ENCODE measurements around the gene GPX8.

- RRBS = no CpG with 5 or more reads among the region's 7 CpGs
Observed at GRCh38 chr5:43388203-43388845, 23.9 kb downstream of the CCL28 start.

GRCh38 chr5:43497563-43498280 lies 14.1 kb upstream of the TMEM267 start:
- RRBS = no CpG with 5 or more reads among the region's 4 CpGs

DNA sequence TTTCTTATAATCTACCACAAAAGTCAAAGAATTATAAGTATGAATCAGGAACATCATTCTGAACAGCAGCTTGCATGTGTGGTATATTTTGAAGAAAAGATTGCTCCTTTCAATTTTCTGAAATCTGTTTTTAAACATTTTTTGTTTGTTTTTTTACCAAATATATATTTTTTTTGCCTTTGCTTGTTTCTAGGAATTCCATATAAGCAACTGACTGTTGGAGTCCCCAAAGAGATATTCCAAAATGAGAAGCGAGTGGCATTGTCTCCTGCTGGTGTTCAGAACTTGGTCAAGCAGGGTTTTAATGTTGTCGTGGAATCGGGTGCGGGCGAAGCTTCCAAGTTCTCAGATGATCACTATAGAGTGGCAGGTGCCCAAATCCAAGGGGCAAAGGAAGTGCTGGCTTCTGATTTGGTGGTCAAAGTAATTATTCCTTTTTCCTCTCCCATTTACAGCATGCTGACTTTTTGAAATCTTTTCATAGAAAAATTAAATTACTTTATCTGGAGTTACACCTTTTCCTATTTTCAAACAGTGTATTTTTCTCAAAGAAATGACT lies 9.8 kb downstream of the NNT start:
- RRBS = no CpG with 5 or more reads among the region's 5 CpGs

GRCh38 chr5:44539021-44539532 lies 149.9 kb upstream of the FGF10 start:
- RRBS = no CpG with 5 or more reads among the region's 7 CpGs

- RRBS = no CpG with 5 or more reads among the region's 11 CpGs
Observed at GRCh38 chr5:50445132-50445757, 4.2 kb upstream of the EMB start.

GRCh38 chr5:52702762-52703197 lies 84.9 kb upstream of the ITGA1 start:
- RRBS = no CpG with 5 or more reads among the region's 2 CpGs

DNA sequence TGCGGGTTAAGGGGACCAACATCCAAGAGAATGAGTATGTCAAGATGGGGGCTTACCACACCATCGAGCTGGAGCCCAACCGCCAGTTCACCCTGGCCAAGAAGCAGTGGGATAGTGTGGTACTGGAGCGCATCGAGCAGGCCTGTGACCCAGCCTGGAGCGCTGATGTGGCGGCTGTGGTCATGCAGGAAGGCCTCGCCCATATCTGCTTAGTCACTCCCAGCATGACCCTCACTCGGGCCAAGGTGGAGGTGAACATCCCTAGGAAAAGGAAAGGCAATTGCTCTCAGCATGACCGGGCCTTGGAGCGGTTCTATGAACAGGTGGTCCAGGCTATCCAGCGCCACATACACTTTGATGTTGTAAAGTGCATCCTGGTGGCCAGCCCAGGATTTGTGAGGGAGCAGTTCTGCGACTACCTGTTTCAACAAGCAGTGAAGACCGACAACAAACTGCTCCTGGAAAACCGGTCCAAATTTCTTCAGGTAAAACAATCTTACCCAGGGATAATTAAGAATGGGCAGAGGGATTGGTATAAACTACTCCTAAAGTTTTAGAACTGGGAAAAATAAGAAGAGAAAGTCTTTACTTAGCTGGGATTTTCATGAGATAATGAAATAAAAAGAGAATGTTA lies 13.0 kb downstream of the ITGA1 start:
- RRBS = no CpG with 5 or more reads among the region's 15 CpGs

- RRBS = no CpG with 5 or more reads among the region's 5 CpGs
Observed at GRCh38 chr5:52804321-52805362, 16.9 kb downstream of the ITGA1 start.

- RRBS = no CpG with 5 or more reads among the region's 6 CpGs
Observed at GRCh38 chr5:52888361-52888921, 100.7 kb upstream of the ITGA2 start.

DNA sequence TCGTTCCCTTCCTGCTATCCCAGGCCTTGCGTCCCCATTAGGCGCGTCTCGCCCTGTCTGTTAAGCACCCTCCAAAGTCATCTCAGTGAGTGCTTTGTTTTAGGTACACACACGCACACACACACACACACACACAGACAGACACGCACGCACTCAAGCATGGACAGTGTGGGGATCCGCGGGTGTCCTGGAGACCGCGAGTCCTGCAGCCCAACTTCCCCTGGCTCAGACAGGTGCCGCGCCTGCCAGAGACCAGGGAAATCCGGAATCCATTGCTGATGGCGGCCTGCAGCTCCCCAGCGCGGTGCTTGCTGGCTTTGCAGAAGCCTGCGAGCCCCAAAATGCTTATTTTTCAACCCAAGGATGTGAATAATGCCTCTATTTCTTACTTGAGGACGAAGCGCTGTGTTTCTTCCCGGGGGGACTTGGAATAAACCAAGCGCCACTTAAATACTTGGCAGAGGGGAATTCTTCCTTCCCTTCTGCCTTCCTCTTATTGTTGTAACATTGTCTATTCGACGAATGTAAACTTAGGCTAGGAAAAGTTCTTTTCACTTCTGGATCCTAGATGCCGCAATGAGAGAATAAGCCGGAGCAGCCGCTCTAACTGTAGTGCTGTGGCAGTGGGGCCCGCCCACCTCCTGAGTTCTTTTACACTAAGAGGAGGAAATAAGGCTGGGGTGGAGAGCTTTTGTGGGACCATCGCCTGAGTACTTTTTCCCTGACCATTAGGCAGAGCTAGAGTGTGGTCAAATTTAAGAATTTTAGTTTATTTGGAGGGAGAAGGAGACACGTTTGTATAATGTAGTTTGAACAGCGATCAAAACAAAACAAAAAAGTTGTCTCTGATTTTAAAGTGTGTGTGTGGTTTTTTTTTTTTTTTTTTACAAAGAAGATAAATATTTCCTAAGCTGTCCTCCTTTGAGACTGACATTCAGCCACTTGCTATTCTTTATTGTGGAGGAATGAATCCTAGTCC lies 838 bp downstream of the ITGA2 start:
- RRBS = no CpG with 5 or more reads among the region's 32 CpGs

GRCh38 chr5:53090575-53091345 lies 18.8 kb downstream of the MOCS2 start:
- RRBS = no CpG with 5 or more reads among the region's 6 CpGs

- RRBS = no CpG with 5 or more reads among the region's 13 CpGs
Observed at GRCh38 chr5:53482243-53482776, 1.9 kb downstream of the FST start.

DNA sequence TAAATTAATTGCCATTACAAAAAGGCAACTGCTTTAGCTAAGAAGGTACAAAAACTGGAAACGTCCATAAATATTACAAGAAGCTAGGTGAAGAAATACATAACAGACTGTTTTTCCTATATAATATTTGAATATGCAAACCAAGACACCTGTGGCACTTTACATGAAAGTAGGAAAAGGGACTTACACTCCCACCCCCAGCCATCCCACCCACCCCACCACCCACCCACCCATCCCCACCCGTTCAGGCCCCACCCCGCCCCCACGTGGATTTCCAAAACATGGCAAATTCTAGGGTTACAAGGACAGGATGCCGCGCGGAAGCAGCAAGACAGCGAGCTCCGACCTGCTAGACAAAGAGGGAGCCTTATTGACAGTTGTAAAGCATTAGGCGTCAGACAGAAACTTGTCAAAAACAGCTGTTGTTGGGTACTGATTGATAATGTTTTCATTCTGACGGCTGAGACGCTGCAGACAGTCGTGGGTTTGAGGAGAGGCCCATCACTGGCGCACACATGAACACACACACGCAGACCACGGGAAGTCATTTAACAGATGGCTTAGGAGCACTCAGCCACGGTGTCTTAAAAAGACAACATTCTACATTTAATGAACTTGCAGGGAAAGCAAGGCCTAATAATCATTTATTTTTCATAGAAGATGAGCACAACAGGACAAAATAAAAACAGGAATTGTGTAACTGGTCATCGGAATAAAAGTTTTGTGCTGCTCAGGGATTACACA lies 323.9 kb downstream of the NDUFS4 start:
- RRBS = no CpG with 5 or more reads among the region's 18 CpGs

GRCh38 chr5:53997958-53998604 lies 312.3 kb downstream of the ARL15 start:
- RRBS = no CpG with 5 or more reads among the region's 4 CpGs

DNA sequence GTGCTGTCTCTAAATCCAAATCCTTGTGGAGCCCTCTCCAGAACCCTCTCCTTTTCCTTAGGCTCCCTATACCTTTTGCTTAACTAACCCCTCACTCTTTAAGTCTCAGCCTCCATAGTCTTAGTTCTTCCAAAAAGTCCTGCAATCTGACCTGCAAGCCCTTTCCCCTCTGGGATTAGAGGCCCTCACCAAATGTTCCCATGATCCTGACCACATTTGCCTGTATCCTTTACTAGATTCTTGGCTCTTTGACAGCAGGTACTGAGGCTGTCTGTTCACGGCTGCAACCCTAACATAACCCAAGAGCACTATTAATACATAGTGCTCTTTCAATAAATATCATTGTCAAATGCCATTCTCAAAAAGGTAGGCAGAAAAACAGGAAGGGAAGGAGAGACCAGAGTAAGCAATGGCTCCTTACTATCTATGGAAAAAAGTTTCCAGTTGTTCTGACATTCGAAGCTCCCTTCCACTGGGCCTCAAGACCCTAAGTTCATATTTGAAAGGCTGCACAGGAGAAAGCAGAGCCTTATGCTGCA lies 78.3 kb downstream of the ARL15 start:
- RRBS = no CpG with 5 or more reads among the region's 2 CpGs

- RRBS = no CpG with 5 or more reads among the region's 4 CpGs
Observed at GRCh38 chr5:54325516-54326273, 15.3 kb upstream of the ARL15 start.

DNA sequence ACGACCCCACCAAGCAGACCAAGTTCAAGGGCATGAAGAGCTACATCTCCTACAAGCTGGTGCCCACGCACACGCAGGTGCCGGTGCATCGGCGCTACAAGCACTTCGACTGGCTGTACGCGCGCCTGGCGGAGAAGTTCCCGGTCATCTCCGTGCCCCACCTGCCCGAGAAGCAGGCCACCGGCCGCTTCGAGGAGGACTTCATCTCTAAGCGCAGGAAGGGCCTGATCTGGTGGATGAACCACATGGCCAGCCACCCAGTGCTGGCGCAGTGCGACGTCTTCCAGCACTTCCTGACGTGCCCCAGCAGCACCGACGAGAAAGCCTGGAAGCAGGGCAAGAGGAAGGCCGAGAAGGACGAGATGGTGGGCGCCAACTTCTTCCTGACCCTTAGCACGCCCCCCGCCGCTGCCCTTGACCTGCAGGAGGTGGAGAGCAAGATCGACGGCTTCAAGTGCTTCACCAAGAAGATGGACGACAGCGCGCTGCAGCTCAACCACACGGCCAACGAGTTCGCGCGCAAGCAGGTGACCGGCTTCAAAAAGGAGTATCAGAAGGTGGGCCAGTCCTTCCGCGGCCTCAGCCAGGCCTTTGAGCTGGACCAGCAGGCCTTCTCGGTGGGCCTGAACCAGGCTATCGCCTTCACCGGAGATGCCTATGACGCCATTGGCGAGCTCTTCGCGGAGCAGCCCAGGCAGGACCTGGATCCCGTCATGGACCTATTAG lies 1.4 kb downstream of the SNX18 start:
- RRBS = 24% methylated on average over 13 of the region's 51 CpGs

DNA sequence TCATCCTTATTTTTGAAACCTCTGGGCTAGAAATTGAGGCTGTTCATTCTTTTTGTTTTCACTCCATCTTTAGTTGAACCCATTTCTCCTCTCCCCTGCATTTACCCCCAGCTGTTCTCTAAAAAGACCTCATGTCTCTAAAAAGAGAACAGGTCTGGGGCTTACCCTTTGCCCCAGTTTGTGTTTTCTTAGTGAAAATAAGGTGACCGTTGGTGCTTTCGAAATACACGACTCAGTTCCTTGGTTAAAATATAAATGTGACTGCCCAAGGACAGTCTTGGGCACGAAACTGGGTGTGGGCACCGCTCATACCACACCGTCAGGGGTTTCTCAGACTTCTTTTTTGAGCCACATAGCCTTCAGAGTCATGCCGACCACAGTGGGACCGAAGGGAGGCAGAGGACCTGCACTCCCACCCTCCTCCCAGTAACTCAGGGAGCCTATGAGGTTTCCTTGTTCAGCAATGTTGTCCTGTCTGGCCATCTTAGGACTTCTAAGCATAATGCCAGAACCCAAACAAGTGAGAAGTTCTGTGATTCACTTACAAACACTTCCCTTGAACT lies 6.5 kb downstream of the SNX18 start:
- RRBS = no CpG with 5 or more reads among the region's 8 CpGs

DNA sequence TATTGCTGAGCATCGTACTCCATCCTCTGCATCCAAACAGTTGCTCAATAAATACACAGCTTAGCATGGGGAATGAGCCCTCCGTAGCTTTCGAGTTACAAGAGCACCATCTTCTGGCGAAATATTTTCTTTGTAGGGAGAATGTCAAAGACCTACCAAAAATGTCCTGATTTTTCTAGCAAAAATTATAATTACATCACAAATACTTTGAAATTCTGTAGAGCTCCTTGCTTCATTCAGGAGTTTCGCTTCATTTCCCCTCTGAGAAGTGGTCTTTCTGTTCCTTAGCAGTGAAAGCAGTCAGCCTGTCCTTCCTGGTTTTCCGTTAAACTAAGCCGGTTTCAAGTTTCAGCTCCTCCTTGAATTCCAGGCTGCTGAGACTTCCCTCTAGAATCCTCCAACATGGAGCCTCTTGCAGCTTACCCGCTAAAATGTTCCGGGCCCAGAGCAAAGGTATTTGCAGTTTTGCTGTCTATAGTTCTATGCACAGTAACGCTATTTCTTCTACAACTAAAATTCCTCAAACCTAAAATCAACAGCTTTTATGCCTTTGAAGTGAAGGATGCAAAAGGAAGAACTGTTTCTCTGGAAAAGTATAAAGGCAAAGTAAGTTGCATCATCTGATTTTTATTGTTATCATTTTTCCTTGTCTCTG lies at the start of gene GPX8:
Gene GPX8 (plus strand): TSS at position 381 of the 655 bp plus-strand sequence.
- RRBS = 6% methylated on average over 3 of the region's 10 CpGs

- RRBS = no CpG with 5 or more reads among the region's 1 CpG
Observed at GRCh38 chr5:55446196-55446642, 88.5 kb downstream of the PLPP1 start.

Measured in UCH-1 (cell line).